SJCRH30 (cell line): ENCODE data around the genes OAS1, RASAL1 and SDS.

- RAMPAGE, long total RNA: no peak
Observed at GRCh38 chr12:111409869-111410991, 4.5 kb downstream of the SH2B3 start.

DNA sequence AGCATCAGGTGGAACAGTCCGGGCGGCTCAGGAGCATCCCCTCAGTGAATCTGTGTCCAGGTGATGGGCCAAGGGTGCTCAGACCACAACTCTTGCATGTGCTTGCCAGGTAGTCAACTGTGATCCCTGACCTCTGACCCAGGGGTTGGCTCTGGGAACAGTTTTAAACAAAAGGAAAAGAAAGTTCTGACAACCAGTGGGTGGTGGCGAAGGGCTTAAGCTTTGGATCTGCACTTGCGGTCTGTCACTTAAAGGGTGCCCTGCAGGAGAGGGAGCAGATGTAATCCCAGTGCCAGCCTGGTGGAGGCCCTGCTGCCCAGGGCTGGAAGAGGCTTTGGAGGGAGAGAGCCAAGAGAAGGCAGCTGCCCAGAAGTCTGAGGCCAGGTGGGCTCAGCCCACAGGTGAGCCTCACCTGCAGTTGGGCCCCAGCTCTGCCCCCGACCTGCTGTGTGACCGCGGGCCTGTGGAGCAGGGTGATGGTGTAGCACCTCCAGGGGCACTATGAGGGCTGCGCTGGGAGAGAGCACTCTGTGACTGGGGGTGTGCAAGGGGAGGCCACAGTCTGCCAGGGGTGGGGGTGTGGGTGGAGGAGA, 19.1 kb downstream of the SH2B3 start:
- RAMPAGE, long total RNA: no peak

DNA sequence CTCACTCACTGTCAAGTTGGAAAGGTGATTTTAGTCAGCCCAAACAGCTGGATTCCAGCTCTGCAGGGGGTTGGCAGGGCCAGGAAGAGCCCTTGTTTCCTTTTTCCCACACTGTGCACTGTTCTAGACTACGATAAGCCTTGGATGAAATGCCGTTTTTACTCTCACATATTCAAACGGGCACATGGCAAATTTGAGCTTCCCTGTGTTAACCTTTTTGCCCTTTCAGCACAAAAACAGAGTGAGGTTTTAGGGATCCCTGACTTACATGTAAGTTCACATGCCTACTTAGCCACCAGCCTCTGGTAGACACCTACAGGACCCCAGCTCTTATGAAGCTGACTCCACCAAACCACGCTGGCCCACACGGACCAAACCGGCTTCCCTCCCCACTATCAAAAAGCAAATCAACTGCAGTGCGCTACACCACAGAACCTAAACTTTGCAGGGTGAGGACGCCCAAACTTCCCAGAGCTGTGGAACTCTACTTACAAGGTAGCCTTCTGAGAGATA, 48.9 kb downstream of the SH2B3 start:
- RAMPAGE, long total RNA: no peak

DNA sequence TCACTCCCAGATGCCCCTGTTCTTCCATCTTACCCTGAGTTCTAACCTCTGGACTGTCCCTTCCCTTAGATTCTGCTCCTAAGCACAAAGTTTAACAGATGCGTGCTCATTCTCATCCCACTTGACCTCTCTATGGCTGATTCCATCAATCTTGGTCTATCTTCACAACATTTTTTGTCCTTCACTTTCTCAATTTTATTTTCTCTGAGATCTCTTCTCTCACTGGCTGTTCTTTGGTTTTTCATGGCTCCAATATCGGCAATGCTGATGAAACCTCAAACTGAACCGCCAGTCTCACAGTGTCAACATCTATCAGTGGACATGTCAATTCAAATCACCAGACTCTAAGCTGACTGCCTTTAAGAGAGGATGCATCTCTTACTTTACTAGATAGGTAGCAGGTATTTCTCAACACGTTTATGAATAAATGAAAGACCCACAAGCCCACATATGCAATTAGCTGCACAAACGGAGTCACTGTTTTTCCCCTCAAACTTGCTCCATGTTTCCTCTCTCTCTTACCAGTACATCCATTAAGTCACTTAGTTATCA, 80.5 kb downstream of the ATXN2 start:
- RAMPAGE, long total RNA: no peak

- RAMPAGE, long total RNA: no peak
Observed at GRCh38 chr12:111741181-111741896, 25.4 kb upstream of the ALDH2 start.

GRCh38 chr12:111767043-111767743, 460 bp downstream of the ALDH2 start:
- RAMPAGE, long total RNA: no peak

GRCh38 chr12:111851490-111852165, 9.6 kb downstream of the MAPKAPK5 start:
- RAMPAGE, long total RNA: no peak

DNA sequence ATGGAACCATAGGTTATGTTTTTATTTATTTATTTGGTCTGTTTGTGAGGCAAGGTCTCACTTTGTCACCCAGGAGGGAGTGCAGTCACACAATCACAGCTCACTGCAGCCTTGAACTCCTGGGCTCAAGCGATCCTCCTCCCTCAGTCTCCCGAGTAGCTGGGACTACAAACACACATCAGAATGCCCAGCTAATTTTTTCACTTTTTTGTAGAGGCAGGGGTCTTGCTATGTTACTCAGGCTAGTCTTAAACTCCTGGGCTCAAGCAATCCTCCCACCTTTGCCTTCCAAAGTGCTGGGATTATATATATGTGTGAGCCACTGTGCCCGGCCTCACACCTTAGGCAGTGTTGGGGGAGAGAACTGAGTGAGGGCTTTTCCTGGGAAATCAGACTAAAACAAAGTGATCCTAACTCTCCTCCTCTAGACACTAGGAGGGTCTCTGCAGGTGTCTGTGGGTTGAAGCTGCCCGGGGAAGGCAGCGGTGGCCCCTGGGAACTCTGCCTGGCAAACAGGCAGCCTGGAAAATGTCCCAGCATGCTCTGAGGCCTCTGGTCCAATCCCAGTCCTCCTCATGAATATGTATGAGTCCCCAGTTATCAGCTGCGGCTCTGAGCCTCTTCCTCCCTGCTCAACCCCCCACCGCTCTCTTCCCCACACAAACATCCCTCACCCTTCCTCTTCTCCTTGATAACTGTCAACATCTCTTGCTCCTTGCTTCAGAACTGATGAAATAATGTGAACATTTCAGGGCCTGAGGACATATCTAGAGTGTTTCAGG, 7.8 kb upstream of the NAA25 start:
- RAMPAGE, long total RNA: no peak

GRCh38 chr12:112149446-112150062, 24.2 kb downstream of the TRAFD1 start:
- RAMPAGE, long total RNA: no peak

GRCh38 chr12:112178800-112179613, 53.6 kb downstream of the TRAFD1 start:
- RAMPAGE, long total RNA: no peak

GRCh38 chr12:112906586-112907378, at the start of gene OAS1:
TSS of gene OAS1 (plus strand) at chr12:112906962.
- RAMPAGE, long total RNA: no peak

GRCh38 chr12:112971117-112971490, 7.2 kb upstream of the OAS2 start:
- RAMPAGE, long total RNA: no peak

DNA sequence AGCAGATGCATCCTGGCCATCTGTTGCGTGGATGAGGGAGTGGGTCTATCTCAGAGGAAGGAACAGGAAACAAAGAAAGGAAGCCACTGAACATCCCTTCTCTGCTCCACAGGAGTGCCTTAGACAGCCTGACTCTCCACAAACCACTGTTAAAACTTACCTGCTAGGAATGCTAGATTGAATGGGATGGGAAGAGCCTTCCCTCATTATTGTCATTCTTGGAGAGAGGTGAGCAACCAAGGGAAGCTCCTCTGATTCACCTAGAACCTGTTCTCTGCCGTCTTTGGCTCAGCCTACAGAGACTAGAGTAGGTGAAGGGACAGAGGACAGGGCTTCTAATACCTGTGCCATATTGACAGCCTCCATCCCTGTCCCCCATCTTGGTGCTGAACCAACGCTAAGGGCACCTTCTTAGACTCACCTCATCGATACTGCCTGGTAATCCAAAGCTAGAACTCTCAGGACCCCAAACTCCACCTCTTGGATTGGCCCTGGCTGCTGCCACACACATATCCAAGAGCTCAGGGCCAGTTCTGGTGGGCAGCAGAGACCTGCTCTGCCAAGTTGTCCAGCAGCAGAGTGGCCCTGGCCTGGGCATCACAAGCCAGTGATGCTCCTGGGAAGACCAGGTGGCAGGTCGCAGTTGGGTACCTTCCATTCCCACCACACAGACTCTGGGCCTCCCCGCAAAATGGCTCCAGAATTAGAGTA, 6.7 kb upstream of the OAS2 start:
- RAMPAGE, long total RNA: no peak

GRCh38 chr12:113103675-113104397, 31.7 kb downstream of the RASAL1 start:
- RAMPAGE, long total RNA: no peak

GRCh38 chr12:113135172-113136089, at the start of gene RASAL1:
TSS of gene RASAL1 (minus strand) at chr12:113135761.
- RAMPAGE, long total RNA: no peak

DNA sequence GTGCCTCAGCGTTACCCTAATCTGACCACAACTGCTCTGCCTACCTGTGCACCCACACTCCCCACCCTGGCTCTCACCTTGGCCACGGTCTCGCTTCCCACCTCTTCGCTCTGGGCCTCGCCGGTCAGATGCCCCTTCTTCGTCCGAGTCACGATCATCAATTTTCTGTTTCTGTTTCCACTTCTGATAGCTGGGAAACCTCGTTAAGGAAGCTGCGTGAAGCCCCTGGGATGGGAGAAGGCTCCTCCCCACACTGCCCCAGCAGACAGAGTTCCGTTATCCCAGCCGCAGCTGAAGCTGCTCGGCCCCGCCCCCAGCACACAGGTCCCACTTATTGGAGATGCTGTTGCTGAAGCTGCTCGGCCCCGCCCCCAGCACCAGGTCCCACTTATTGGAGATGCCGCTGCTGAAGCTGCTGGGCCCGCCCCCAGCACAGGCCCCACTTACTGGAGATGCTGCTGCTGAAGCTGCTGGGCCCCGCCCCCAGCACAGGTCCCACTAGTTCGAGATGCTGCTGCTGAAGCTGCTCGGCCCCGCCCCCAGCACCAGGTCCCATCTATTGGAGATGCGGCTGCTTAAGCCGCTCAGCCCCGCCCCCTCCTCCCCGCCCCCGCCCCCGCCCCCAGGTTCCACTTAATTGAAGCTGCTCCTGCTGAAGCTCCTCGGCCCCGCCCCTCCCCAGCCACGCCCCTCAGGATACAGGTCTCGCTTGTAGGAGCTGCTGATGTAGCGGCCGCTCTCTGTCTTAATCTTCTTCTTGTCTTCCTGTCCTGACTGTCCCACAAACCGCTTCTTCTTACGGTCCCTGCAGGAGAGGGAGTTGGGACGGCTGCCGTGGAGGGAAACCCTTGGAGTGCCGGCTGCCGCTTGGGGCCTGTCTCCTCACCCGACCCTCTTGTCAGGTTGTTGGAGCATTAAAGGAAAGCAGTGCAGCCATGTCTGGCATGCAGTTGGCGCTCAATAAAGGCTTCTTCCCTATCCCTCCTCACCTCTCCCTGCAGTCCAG, 12.0 kb downstream of the CFAP73 start:
- RAMPAGE, long total RNA: no peak

- RAMPAGE, long total RNA: no peak
Observed at GRCh38 chr12:113186515-113186983, 1.0 kb downstream of the RITA1 start.

DNA sequence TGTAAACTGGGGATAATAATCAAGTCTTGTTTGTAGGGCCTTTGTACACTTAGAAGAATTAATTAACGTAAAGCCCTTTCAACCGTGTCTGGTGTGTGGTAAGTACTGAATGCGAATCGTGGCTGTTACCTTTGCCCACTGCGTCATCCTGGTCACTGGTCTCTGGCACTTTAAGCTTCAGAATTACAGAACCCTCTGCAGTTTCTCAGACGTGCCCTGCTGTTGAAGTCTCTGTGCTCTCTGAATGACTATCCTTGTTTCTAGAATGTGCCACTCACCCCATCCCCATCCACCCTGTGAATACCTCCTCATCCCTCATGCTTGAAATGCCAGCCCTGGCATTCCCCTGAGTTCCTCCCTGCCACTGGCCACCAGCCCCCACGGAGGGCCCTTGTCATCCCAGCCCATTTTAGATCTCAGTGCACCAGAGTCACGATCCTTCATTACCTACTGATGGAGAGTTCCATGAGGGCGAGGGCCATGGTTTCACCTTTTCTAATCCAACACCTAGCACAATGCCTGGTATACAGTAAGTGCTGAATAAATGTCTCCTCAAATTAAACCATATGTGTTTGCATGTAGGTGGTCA, 21.3 kb downstream of the TPCN1 start:
- RAMPAGE, long total RNA: no peak

GRCh38 chr12:113388546-113389292, 15.0 kb downstream of the SDS start:
- RAMPAGE, long total RNA: no peak

DNA sequence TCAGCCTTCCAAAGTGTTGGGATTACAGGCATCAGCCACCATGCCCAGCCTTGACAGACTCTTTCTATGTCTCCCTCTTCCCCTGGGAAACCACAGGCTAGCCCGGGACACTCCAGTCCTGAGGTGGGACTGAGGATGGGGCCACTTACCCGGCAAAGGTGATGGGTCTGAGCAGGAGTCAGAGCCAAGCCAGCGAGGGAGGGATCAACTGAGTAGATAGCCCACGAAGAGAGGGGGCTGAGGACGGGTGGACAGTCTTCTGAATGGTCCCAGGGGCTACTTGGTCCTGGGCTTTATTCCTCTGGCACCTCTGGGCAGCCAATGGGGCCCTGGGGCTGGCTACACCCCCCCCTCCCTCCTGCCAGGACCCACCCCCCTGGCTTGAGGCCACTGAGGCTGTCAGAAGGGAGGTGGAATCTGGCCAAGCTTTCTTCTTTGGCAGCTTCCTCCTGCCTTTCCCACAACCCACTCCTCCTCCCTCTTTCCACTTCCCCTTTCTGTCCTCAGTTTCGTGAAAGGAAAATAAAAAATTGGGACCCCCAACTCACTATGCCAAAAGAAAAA, at the start of gene SDS:
Gene SDS, minus strand, starts transcription at position 269 of the 564 bp plus-strand sequence.
- RAMPAGE, long total RNA: no peak